Retinal pigment epithelial cell (primary cell): ENCODE results near the genes MDN1 and GJA10.

DNA sequence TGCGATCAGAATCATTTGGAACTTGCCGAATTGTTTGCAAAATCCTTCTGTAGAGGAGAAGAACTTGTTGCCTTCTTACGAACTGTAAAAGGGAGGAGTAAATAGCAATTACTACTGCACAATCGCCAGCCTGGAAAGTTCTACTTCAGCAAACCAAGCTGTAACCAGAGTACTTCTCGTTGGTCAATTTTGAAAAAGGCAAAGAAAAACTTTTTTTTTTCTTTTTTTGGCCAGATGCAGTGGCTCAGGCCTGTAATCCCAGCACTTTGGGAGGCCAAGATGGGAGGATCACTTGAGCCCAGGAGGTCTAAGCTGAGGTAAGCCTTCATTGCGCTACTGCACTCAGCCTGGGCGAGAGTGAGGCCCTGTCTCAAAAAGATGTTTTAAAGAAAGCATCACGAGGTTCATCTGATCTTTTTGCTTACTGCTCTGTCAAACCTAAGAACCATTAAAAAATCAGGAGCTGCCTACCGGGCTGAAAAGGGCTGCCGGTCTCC, 698 bp downstream of the LYRM2 start:
- RRBS = no CpG with 5 or more reads among the region's 10 CpGs

GRCh38 chr6:89664406-89664791, 25.9 kb upstream of the LYRM2 start:
- RRBS = no CpG with 5 or more reads among the region's 2 CpGs

GRCh38 chr6:89819247-89820179, at the start of gene MDN1:
TSS of gene MDN1 (minus strand) at chr6:89819794.
- RRBS = under 1% methylated on average over 19 of the region's 69 CpGs

- RRBS = no CpG with 5 or more reads among the region's 3 CpGs
Measured at GRCh38 chr6:89894053-89894576, at the start of gene GJA10. TSS of gene GJA10 (plus strand) at chr6:89894469.

DNA sequence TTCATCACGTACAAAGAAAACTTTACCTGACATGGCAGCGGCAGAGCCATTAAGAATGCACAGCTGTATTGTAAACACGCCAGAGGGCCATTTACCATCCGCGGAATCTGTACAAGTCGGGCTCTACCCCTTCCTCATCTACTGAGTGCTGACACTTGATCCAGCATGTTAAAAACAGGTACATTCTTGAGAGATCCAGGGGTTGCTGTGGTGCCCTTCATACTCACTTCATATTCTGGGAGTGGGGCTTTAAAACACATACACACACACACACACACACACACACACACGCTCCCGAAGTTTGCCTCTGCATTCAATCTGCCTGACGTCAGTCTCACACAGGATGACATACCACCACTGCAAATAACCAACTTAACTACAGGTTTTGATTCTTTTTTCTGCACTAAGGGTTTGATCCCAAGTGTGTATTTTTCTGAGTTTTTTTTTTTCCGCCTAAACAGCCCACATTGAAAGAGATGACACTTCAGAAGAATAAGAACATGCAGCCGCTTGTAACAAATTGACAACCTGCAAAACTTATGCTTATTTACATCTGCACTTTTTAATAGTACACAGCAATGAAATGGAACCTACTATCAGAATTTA, 77.0 kb downstream of the BACH2 start:
- RRBS = no CpG with 5 or more reads among the region's 11 CpGs

GRCh38 chr6:90478127-90478758, 108.6 kb downstream of the MAP3K7 start:
- RRBS = no CpG with 5 or more reads among the region's 5 CpGs

- RRBS = 1% methylated on average over 28 of the region's 77 CpGs
Measured at GRCh38 chr6:90610659-90611672, 24.1 kb upstream of the MAP3K7 start.

GRCh38 chr6:90836470-90836790, 249.6 kb upstream of the MAP3K7 start:
- RRBS = no CpG with 5 or more reads among the region's 7 CpGs

GRCh38 chr6:90940811-90941230, 353.9 kb upstream of the MAP3K7 start:
- RRBS = no CpG with 5 or more reads among the region's 5 CpGs

DNA sequence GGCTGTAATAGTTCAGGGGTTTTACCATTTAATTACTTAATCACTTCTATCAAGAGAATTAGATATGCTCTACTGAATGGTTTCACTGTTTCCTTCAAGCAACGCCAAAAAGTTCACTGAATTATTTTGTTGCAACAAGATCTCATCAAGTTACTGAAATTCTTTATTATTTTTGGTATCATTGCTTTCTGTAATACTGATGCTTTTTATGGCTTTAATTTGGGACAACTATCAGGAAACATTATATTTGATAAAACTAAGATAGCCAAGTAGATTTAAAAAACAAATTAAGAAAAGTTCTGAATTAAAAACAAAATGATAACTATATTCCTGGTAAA, 1122.8 kb downstream of the EPHA7 start:
- RRBS = no CpG with 5 or more reads among the region's 1 CpG

DNA sequence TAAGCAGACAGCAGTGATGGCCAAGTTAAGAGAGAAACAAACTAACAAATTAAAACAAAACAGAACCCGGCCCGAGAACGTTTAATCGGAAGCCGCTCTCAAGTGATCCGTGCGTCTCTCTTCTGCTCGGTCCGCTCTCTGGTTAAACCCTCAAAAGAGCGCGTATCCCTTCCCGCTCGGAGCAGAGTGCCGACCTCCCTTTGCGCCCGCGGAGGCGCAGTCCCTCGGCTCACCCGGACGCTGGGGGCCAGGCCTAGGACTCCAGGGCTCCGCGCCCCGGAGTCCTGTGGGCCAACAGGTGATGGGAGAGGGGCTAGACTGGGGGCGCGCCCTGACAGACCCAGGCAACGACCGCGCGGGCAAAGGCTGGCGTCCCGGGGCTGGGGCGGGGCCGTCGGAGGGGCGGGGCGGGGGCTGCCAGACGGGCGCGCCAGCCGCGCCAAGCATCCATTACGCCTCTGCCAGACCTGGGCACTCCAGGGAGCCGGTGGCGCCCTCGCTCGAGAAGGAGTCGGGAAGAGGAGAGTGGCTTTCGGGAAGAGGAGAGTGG, 2.8 kb downstream of the EPHA7 start:
- RRBS = under 1% methylated on average over 13 of the region's 49 CpGs

GRCh38 chr6:93994981-93995361, 575.6 kb upstream of the EPHA7 start:
- RRBS = no CpG with 5 or more reads among the region's 1 CpG

DNA sequence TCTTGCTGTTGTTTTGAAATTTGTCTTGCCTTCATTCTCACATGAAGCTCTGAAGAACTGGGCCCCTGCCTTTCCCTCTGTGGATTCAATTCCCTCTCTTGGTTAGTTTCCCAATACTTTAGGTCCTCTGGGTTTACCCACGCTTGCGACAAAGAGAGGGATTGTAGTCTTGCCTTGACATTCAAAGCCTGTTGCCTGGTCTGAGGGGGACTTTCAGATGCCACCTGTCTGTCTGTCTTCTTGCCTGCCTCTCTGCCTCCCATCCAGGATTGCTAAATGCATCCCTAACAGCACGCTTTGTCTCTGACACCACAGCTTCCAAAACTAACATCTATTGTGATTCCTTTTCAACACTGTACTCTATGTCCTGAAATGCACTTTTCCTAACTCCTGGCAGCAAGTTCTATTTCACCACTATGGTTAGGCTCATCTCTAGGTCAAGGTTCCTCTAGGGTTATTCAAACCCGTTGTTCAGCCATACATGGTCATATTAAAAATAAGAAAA, 25.5 kb upstream of the MANEA start:
- RRBS = no CpG with 5 or more reads among the region's 4 CpGs

- RRBS = 2% methylated on average over 24 of the region's 70 CpGs
Measured at GRCh38 chr6:98831042-98832292, 2.9 kb upstream of the POU3F2 start.

DNA sequence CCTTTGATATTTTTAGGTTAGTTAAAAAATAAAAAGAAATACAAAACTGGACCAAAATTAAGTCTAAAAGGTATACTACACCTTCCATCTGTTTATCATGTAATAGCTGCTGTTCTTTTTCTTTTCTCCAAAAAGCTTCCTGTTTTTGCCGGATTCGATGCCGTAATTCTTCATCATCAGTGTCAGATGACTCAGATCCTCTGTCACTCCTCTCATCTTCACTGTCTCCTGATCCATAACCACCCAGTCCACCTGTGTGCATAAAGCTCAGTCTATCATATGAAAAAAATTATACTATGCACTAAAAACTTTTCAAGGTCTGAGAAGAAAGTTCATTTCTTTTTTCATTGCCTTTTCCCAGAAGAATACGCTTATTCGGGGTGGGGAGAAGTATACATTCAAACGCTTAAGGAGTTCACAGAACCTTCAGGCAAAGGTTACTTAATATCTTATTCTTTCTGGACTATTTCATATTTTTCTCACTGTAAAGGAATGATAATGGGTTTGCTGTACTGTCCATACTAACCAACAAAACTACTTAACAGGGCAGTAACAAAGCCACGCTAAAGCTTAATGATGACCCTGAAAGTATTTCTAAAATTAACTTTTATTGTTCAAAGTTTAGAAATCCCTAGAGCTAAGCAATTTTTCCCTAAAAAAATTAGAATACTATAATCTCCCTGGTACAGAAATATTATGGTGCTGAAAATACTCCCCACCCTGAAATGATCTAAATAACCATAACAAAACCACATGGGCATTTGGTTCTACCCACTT, 8.7 kb upstream of the COQ3 start:
- RRBS = no CpG with 5 or more reads among the region's 7 CpGs

DNA sequence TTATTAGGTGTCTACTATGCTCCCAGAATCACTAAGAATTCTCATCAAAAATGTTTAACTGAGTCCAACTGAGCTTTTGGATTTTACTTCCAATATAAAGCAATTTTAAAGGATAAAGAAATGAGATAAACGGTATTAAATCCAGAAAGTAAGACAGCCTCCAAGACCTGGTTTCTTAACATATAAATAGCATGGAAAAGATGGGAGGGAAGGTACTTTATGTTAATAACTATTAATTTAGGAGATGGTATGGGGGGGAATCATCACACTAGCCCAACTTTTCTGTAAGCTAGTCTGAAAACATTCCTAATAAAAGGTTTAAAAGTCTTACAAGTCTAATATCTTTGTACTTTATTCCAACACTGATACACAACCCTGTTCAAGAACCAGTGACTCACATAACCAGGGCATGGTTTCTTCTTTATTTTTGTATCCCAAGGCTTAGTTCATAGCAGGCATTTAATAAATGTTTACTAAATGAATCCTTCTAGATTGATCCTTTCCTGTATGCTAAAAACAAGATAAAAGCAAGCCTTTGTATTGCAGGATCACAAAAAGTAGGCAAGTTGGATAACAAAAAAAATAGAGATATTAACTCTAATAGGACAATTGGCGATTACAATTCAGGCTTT, 9.8 kb downstream of the PNISR start:
- RRBS = no CpG with 5 or more reads among the region's 2 CpGs

- RRBS = no CpG with 5 or more reads among the region's 2 CpGs
Measured at GRCh38 chr6:99512654-99513018, 2.6 kb downstream of the USP45 start.

DNA sequence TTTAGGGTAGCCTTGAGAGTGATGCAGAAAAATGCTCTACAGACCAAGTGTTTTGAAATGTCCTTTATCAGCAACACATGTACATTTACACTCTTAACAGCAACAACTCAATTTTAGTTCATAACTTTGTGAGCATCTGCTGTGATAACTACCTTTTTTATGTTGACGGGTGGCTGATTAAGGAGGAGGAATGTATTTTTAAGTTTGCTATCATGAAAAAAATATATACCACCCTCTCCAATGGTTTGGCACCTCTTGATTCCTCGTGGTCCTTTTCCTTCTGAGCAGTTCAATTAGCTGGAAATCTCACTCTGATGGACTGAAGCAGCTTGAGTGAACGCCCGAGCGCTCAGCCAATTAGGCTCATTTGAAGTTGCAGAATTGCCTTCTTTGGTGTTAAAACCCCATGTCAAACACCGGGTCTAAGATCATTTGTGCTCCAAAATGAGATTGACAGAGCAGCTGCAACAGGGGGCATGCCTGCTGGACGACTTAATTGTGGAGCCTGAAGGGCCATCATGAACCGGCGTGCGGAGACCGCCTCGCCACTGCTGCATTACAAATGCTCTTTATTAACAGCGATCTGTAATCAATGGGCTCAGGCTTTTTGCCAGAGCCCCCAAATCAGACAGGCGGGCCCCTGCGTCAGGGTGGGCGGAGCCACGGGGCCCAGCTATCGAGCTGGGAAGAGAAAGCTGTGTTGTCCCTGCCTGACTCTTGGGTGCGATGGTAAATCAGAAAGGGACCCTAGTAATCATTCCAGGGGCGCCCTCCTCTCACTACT, 183.4 kb downstream of the SIM1 start:
- RRBS = 0% methylated on average over 2 of the region's 20 CpGs

DNA sequence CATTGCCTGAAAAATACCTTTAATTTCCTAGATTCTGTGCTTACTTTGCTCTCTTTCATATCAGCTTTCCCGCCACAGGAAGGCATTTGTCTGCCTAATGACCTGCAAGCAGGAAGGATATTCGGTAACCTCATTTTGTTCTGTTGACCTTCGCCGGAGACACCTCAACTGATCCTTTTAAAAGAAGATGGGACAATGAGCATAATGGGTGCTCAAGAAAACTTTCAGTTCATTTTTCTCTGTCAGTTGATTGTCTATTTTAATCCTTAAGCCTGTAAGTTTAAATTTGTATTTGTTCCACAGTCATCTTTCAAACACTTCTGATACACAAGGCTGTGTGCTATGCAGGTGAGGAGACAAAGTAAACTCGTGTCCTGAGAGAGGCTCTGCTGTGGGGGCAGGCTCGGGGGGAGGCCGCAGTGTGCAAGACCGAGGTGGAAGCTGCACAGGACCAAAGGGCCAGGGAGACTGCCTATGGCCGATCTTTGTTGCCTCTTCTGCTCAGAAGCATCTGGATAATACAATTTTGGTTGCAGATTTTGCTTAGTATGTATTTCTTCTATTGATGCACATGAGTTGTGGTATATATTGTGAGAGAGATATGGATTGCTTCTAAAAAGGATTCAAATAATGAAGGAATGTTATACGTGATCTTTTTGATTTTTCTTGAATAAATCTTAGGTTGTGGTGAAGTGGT, 27.5 kb upstream of the SIM1 start:
- RRBS = no CpG with 5 or more reads among the region's 10 CpGs